AG10803 (cell line): ENCODE results near the genes SDR42E2, NDUFAB1 and CHP2.

GRCh38 chr16:21626511-21627444, 25.6 kb downstream of the IGSF6 start:
- RRBS = no CpG with 5 or more reads among the region's 8 CpGs

GRCh38 chr16:21636847-21637338, 15.5 kb downstream of the IGSF6 start:
- RRBS = no CpG with 5 or more reads among the region's 15 CpGs

GRCh38 chr16:21952245-21952770, 853 bp upstream of the UQCRC2 start:
- RRBS = 2% methylated on average over 6 of the region's 21 CpGs

DNA sequence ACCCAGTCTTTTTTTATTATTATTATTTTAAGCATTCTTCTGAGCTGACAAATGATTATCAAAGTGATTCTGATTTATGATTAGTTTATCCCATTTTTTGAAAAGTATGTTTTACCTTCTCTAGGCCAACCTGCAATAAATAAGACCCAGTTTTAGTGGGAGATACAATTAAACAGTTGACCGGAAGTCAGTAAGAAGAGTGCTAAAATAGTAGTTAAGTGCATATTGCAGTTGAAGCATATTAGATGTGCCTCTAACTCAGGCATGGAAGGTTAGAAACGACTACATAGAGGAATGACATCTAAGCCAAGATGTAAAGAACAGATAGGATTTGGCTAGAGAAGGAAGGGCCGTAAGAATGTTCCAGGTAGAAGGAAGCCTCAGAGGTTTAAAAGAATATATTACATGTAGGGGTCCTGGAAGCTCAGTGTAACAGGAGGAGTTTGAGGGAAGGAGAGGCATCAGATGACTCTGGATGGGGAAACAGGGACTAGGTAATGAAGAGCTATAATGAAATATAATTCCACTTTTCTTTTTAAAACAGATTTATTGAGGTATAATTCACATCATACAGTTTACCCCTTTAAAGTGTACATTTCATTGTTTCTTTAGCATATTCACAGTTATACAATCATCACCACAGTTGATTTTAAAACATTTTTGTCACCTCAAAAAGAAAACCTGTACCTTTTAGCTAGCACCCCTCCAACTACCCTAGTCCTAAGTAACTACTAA, 23.1 kb downstream of the MOSMO start:
- RRBS = no CpG with 5 or more reads among the region's 3 CpGs

GRCh38 chr16:22162193-22162790, at the start of gene SDR42E2:
TSS of gene SDR42E2 (plus strand) at chr16:22162506.
- RRBS = 4% methylated on average over 19 of the region's 45 CpGs

DNA sequence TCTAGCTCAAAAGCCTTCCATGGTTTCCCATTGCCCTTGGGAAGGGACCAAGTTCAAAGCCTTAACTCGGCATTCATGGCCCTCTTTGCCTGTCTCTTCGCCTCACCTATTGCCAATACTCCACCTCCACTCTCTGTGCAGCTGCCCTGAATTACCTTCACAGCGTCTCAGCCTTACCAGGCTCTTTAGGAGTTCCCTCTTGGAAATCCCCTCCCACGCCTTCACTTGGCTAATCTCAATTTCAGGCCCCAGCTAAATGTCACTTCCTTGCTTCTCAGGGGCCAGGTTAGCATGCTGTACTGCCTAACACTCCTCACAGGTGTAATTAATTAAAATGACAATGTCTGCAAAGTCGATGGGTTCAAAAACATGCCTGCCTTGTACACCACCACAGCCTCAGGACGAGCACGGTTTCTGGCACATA, 11.4 kb upstream of the EEF2K start:
- RRBS = no CpG with 5 or more reads among the region's 7 CpGs

DNA sequence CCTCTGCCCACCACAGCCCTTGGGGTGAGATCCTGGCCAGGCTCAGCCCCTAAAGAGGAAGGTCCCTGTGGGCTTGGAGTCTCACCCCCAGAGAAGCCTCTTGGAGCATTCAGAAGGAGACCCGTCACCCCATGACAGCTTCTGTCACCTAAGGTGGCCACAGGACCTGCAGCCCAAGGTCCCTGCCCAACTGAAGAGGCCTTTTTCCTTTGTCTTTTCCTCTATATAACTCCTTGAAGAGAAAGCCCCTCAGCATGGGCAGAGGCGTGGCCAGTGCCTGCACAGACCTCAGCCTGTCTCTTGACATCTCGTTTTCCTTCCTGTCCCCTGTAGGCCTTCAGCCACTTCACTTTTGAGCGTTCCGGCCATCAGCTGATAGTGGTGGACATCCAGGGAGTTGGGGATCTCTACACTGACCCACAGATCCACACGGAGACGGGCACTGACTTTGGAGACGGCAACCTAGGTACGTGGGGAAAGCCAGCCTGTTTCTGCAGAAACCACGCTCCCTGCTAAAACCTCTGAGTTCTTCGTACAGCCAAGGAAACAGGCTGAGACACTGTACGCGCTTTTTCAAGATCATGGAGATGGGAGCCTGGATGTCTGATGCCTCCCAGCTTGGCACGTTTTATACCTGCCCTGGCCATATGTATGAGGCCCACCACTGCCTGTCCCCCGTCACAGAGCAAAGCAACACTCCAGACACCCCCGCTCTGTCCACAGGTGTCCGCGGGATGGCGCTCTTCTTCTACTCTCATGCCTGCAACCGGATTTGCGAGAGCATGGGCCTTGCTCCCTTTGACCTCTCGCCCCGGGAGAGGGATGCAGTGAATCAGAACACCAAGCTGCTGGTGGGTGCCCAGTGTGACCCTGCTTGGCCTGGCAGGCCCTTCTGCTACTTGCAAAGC, 40.0 kb upstream of the POLR3E start:
- RRBS = no CpG with 5 or more reads among the region's 23 CpGs

- RRBS = no CpG with 5 or more reads among the region's 14 CpGs
These were observed 26.5 kb downstream of the POLR3E start for GRCh38 chr16:22323604-22324268.

DNA sequence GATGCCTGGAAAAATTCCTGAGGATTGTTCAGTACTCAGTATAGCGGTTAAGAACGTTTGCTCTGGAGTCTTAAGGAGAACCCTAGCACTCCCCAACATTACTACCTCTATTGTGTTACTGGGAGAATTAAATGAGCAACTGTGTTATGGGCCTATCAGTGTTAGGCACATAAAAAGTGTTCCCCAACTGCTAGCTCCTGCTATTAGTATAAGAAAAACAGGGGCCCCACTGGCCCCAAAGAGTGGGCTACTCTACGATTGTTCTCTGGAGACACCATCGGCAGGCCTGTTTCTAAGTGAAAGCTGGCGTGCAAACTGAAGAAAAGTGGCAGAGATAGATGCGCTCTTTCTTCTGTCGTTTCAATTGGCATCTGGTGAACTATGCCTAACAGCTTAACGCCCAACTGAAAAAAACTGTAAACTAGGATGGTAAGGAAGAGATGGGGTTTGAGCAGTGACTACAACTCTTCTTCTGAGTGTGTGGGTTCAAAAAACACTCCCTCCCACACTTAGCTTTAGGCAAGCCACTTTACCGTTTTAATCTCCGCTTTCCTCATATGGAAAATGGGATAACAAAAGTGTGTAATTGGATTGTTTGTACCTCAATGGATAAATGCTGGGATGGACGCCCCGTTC, 1.3 kb downstream of the CDR2 start:
- RRBS = no CpG with 5 or more reads among the region's 12 CpGs

DNA sequence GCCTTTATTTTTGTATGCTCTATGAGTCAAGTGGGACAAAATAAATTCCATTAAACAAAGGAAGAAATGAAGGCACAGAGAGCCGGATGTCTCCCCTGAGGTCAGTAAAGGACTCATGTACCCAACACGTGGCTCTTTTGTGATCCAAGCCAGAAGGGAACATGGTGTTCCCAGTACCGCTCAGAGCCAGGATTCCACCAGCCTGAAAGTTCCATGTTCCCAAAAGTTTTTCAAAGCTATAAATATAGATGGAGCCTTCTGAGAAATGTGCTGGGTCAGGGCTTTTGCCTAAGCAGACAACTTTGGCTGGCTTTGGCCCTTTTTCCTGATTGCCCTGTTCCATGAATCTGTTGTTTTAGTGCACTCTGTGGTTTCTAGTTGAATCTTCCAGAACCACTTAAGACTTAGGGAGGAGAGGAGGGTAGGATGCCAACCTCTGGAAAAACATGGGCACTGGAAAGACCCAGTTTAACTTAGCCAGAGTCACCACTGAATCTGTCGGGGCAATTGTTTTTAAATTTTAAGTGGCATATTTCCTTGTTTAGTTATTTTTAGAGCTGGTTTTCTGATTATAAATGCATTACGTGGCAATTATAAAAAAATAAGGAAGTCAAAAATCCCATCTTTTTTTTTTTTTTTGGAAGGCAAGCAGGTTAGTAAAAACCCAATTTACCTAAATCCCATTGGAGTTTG, 128.4 kb upstream of the HS3ST2 start:
- RRBS = no CpG with 5 or more reads among the region's 5 CpGs

DNA sequence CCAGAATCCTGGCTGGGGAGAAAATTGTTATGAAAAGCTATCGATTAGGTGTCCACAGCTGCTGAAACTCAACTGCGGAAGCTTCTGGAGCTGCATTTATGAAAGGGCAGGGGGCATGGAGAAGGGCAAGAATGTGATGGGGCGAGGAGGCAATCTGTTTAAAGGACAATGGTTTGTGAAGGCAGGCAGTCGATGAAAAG, 24.5 kb downstream of the HS3ST2 start:
- RRBS = no CpG with 5 or more reads among the region's 4 CpGs

GRCh38 chr16:23119507-23120077, 29.7 kb downstream of the USP31 start:
- RRBS = no CpG with 5 or more reads among the region's 3 CpGs

- RRBS = no CpG with 5 or more reads among the region's 5 CpGs
These were observed 28.1 kb downstream of the USP31 start for GRCh38 chr16:23121063-23121640.

GRCh38 chr16:23388920-23389454, 64.0 kb downstream of the COG7 start:
- RRBS = no CpG with 5 or more reads among the region's 15 CpGs

- RRBS = no CpG with 5 or more reads among the region's 15 CpGs
These were observed 3.8 kb downstream of the GGA2 start for GRCh38 chr16:23505972-23507380.

GRCh38 chr16:23595435-23596720, at the start of gene NDUFAB1:
TSS of gene NDUFAB1 (minus strand) at chr16:23596316.
- RRBS = 2% methylated on average over 40 of the region's 90 CpGs

- RRBS = no CpG with 5 or more reads among the region's 4 CpGs
These were observed 9.4 kb upstream of the PLK1 start for GRCh38 chr16:23669200-23669830.

DNA sequence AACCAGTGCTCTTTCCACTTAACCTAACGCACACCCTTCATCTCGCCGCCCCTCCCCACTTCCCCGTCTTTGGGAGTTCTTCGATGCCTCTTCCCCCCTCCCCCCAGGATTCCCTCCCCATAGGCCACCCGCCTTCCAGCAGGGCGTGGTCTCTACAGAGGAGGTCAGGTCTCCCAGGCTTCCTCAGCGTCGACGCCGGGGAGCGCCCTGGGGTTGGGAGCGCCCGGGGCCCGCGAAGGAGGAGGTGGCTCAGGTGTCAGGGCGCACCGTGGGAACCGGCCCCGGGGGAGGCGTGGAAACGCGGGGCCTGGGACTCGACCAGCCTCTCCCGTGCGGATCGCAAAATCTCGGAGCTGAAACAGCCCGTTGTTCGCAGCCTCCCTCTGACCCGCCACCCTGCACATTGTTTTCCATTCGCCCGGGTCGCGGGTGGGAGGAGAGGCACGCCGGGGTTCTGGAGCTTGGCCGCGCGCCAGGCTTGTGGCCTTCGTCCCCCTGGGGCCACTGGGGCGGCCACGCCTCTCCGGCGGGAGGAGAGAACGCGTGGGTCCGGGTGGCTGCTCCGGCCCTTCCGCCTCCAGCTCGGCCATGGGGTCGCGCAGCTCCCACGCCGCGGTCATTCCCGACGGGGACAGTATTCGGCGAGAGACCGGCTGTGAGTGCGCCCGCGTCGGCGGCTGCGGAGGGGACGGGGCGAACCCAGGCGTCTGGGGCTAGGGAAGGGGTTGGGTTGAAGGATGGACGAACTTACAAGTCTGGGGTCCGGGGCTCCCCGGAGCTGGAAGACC, at the start of gene CHP2:
Gene CHP2 (plus strand): TSS at position 565 of the 788 bp plus-strand sequence.
- RRBS = 4% methylated on average over 32 of the region's 73 CpGs

GRCh38 chr16:23852613-23852977, 16.8 kb downstream of the PRKCB start:
- RRBS = no CpG with 5 or more reads among the region's 2 CpGs

DNA sequence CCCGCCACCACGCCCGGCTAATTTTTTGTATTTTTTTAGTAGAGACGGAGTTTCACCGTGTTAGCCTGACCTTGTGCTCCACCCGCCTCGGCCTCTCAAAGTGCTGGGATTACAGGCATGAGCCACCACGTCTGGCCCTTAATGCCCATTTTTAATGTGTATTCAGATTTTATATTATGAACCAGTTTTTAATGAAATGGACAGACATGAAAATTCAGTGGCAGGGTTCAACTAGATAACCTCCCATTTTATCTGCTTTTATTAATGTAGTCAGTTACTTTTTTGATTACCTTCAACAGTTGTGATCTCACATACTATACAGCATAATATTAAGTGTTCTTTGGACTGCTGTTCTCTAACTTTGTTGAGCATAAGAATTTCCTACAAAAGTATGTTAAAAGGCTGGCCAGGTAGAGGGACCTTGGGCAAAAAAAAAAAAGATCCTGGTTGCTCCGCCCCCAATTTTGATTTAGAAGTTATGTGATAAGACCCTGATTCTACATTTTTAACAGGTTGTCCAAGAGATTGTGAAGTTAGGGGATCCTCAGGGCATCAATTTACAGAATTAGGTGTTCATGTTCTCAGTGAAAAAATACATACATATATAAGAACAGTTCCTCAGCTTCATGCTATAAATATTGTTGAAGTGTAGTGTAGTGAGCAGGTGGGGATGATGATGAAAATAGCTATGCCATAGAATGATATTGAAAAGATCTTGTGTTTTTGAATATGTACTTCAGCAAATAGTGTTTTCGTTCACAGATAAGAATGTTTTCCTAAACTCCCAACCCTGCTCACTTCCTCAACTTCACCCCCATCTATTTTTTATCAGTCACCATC, 18.0 kb downstream of the RBBP6 start:
- RRBS = no CpG with 5 or more reads among the region's 10 CpGs